ENCODE measurements around the gene KCNJ4.

- RRBS = 7% methylated on average over 4 of the region's 85 CpGs
Measured at GRCh38 chr22:38214323-38215305, 12.8 kb downstream of the MAFF start.

DNA sequence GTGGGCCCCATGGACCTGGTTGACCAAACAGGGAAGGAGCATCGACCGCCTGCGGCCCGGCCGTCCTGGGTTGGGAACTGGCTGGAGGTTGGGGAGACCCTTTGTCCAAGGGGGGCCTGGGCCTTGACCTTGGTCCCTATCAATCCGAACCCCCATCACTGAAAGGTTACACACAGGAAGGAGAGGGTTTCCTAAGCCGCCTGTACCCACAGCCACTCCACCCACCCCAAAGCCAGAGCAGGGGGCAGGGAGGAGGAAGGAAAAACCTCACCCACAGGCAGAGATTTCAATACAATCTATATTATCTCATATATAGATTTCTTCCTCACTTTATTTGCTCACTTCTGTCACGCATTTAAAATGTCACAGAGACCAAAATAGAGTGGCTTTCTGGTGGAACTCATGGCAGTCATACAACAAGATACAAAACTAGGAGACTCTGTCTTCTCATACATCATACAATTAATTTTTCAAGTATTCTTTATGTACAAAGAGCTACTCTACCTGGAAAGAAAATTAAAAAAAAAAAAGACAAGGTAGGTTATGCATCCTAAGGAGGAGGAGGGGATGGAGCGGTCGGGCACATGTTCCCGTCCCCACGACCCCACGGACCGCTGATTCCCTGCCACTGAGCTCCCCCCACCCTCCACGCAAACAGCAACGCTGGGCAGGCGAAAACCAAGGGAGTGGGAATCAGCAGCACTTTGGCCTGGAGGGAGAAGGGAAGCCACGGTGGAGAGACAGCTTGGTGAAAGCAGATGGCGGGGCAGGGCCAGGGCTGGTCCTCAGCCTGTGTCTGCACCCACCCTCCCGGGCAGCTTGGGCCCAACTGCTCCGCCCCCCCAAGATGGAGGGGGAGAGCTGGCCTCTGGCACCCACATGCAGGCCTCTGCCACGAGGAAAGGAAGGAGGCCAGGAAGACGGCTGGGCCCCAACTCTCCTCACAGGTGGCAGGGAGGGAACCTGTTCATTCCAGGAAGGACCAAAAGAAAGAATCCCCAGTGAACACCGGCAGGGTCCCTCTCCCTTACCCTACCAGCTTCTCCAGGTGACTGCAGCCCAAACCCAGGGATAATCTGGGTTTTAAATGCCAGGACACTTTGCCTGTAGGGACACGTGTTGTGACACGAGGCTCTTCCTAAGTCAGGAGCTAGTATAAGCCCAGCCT lies 17.6 kb downstream of the MAFF start:
- RRBS = no CpG with 5 or more reads among the region's 26 CpGs

DNA sequence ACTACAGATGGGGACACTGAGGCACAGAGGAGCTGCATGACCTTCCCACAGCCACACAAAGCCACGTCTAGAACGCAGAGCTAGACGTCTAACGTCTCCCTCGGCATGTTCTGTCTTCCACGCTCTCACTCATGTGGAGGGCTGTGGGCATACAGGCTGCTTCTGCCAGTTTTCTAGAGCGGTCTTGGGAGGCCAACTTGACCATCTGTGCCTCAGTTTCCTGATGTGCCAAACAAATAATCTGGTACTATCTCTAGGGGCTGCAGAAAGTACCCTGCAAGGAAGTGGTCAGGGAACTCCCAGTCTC lies 4.5 kb downstream of the CSNK1E start:
- RRBS = no CpG with 5 or more reads among the region's 7 CpGs

DNA sequence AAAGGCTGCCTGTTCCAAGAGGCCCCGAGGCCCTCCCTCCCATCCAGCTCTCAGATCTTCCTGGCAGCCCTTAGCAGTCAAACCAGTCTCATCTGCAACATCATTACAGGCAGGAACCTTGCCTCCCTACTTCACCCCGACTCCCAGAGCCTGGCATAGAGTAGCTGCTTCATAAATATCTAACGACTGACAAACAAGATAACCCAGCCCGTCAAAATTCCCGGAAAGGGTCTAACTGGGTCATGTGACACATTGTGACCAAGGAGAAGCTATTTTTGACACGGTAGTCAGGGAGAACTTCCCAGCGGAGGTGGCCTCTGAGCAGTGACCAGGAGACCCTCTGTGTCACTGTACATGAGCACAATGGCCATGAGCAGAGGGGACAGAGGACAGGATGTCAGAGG lies 10.9 kb downstream of the KCNJ4 start:
- RRBS = no CpG with 5 or more reads among the region's 7 CpGs

- RRBS = 30% methylated on average over 6 of the region's 14 CpGs
Measured at GRCh38 chr22:38452377-38452842, 2.6 kb downstream of the KCNJ4 start.

DNA sequence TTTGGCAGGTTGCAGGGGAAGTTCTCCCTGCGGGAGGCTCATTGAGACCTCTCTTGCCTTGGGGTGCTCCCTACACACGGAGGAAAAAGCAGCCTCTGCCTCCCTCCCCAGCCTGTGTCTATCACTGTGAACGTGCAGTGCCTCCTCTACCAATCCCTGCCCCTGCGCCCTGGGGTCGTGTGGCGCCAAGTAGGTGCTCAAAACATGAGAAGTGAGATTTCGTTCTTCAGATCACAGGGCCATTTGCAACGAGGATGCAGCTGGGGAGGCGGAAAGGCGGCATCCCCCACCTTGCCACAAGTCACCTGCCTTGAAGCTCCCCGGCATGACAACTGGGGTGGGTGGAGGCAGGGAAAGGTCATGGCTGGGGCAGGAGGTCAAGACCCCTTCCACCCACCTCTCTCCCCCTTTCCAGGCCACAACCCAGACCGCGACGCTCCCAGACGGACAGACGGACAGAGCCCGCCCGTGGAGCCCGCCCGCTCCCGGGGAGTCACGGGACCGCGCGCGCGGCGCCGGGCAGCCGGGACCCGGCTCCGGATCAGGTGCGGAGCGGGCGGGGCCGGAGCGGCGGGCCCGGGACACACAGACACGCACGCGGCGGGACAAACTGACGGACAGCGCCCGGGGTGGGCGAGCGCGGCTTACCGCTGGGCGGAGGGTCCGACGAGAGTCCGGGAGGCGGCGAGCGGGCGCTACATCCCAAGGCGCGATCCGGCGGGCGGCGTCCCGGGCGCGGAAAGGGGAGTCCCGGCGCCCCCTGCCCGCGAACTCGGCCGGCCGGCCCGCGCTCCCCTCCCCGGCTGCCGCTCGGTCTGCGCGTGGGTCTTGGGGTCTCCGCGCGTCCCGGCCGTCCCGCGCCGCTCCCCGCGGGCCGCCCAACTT lies at the start of gene KCNJ4:
Gene KCNJ4, minus strand, starts transcription at position 868 of the 885 bp plus-strand sequence.
- RRBS = 1% methylated on average over 39 of the region's 92 CpGs

- RRBS = no CpG with 5 or more reads among the region's 20 CpGs
Measured at GRCh38 chr22:38463317-38463719, 4.6 kb upstream of the KDELR3 start.

DNA sequence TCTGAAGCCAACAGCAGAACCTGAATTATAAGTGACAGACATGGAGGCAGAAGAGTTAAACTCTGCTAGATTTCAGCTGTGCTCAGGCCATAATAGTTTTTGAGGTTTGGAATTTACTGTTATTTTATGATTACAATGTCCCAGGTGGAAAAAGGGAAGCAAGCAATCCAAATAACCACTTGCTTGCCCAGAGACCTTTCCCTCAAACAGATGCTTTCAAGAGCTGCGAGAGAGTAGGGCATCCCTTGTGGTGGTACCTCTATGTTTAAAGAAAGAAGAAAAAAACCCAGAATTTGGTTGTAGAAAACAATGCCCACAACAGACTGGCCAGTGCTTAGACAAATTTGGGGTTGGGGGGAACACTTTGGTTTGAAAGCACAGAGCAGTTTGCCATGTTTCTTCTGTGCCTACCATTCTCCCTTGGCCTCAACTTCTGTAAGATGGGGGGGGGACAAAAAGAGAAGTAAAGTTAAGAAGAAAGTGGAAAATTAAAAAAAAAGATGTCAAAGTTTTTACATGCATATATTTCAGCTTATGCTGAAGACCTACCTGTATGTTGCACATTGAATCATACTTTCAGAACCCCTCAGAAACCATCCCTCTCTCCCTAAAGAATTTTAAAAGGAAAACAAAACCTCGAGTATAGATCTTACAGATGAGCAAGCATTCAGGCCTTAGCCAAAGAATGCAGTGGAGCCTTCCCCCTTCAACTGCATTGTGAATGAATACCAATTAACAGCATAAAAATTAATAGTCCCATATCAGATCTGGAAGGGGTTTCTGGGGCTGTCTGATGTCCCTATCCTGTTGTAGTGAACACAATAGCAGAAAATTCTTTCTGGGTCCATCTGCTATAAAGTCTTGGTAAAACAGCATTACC lies 16.1 kb downstream of the KDELR3 start:
- RRBS = no CpG with 5 or more reads among the region's 2 CpGs

GRCh38 chr22:38693777-38694460 lies 6.8 kb downstream of the JOSD1 start:
- RRBS = no CpG with 5 or more reads among the region's 3 CpGs

DNA sequence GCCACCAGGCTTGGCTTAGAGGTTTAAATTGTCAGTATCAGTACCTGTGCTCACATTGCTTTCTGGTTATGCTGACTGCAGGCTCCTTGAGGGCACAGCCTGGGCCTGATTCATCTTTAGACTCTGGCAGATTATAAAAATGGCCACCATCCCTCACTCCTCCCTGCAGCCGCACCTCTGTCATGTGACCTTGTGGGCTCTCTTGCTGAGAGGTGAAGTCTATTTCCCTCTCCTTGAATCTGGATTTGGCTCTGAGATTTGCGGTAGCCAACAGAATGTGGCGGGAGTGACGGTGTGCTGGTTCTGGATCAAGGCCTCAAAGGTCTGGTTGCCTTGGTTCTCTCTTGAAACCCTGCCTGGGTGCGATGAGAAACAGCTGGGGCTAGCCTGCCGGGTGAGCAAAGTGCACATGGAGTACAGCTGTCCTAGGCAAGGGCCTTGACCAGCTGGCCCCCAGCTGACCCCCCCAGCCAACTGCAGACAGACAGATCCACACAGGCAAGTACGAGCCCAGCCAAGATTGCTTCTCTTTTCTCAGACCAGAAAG lies 10.9 kb downstream of the SUN2 start:
- RRBS = no CpG with 5 or more reads among the region's 7 CpGs

- RRBS = no CpG with 5 or more reads among the region's 17 CpGs
Measured at GRCh38 chr22:38946978-38947709, 10.3 kb upstream of the APOBEC3A start.

DNA sequence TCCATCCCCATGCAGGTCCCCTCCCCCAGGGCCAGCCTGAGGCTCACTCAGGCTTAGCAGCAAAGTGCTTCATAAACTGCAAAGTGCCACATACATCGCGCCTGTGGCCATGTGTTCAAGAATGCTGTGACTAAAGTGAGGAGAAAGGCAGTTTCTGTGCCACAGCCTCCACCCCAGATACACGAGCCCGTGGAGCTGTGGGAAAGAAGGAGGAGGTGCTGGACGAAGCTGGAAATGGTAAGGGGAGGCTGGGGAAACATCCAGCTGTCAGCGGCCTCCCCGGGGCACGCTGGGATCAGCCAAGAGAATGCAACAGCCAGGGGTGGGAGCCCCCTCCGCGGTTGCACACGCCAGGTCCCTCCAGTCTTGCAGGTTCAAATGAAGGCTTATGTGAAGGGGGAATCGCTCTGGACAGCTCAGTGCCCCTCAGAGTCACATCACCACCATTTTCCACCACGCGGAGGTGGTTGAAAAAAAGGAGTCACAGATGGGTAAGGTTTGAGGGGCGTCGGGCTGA lies 3.3 kb downstream of the PDGFB start:
- RRBS = no CpG with 5 or more reads among the region's 16 CpGs

- RRBS = no CpG with 5 or more reads among the region's 2 CpGs
Measured at GRCh38 chr22:39312698-39313030, 6.8 kb downstream of the RPL3 start.

DNA sequence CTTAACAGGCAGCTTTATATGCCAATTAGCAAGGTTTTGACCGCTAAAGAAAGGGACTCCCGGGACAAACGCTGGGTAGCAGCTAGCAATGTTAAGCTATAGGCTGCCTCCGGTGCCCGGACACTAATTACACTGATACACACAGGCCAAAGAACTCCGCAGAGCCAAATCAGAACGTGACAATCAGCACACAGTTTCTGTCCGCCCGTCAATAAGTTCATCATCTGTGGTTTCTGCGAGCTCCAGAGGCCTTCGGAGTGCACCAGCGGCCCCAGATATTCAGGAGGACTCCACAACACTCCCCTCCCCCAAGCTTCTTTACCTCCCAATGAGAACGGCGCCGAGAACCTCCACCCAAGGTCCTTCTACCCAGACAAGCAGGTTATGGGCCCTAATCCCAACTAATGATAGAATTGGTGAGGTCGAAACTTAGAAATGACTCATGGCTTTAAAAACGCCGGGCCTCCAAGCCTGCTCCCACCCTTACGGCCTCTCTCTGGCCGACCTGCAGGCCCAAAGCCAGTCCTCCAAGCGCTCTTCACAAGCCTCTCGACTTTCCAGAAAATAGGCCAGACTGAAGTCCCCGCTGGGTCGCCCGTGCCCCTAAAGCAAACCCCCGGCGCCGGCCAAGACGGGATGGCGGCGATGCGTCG lies 412 bp downstream of the RPL3 start:
- RRBS = under 1% methylated on average over 8 of the region's 33 CpGs

- RRBS = no CpG with 5 or more reads among the region's 13 CpGs
Measured at GRCh38 chr22:39363741-39364076, 13.9 kb downstream of the SYNGR1 start.

DNA sequence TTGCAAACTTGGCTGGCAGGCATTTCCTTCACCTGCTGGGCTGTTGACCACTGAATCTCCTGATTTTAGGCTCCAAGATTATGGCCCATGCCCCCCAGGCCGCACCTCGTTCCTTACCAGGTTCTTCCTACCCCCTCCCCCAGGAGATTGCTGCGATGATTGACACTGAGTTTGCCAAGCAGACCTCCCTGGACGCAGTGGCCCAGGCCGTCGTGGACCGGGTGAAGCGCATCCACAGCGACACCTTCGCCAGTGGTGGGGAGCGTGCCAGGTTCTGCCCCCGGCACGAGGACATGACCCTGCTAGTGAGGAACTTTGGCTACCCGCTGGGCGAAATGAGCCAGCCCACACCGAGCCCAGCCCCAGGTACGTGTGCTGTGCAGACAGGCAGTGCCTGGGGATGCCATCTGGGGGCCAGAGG lies 27.0 kb downstream of the TAB1 start:
- RRBS = 96% methylated on average over 6 of the region's 17 CpGs

DNA sequence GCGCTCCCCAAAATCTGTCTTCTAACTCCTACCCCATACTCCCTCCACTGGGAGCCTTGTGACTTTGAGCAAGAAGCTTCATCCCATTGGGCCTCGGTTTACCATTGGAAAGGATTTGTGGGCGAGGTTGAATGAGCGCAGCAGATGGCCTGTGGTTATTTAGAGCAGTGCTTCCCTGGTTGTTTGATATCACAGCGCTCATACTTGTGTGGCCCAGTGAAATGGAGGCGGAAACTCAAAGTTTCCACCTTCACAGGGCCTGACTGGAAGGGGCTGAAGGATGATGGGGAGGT lies 1.4 kb upstream of the ATF4 start:
- RRBS = no CpG with 5 or more reads among the region's 6 CpGs

GRCh38 chr22:39527480-39528214 lies 4.9 kb downstream of the RPS19BP1 start:
- RRBS = no CpG with 5 or more reads among the region's 10 CpGs

GRCh38 chr22:39528215-39529060 lies 4.1 kb downstream of the RPS19BP1 start:
- RRBS = no CpG with 5 or more reads among the region's 23 CpGs

GRCh38 chr22:39557355-39557930 lies 13.1 kb upstream of the CACNA1I start:
- RRBS = 2% methylated on average over 35 of the region's 76 CpGs

Data from renal cortical epithelial cell (primary cell).